ENCODE measurements around a stretch of chr11.

DNA sequence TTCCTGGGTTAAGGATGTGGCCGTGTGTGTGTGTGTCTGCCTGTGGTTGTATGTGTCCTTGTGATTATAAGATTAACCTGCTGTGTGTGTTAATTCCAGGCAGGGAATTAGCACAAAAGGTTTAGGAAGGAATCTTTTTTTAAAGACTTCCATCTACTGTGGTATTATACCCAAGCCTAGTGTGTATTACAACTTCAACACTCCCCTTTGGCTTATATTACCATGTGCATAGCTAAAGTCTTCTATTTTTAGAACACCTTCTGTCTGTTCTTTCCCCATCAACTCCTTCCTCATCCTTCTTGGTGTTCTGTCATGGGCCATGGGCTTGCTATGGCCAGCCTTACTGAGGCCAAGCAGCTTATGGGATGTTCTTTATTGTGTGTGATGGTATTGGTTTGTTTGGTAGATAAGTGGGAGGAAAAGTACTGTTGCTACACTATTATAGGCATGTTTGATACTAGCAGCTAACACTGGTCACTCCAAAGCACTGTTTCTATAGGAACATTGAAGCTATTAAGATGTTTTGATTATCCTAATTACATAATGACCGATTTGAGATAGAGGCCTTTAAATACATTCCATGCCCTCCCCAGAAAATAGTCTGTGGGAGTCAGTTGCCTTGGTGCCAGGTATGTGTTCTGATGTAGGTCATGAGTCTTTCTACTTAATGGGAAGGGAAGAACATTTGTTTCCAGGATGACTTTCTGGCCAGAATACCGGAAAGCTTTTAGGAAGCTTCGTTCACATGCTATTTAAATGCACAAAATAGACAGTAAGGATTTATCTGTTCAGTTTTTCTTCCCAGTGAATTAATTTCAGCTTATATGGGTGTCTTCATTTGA is 16.6 kb downstream of the MCAM start:
- PRO-cap, result no peak
- RAMPAGE, long total RNA, 4 experiments, result no peak in any of the 4 experiments

- PRO-cap, result no peak
- RAMPAGE, long total RNA, 4 experiments, result no peak in any of the 4 experiments
These were observed 595 bp downstream of the RNF26 start for GRCh38 chr11:119334831-119335413.

GRCh38 chr11:119337267-119337583 is 2.9 kb downstream of the RNF26 start:
- PRO-cap, result no peak
- RAMPAGE, long total RNA, 4 experiments, result no peak in any of the 4 experiments

DNA sequence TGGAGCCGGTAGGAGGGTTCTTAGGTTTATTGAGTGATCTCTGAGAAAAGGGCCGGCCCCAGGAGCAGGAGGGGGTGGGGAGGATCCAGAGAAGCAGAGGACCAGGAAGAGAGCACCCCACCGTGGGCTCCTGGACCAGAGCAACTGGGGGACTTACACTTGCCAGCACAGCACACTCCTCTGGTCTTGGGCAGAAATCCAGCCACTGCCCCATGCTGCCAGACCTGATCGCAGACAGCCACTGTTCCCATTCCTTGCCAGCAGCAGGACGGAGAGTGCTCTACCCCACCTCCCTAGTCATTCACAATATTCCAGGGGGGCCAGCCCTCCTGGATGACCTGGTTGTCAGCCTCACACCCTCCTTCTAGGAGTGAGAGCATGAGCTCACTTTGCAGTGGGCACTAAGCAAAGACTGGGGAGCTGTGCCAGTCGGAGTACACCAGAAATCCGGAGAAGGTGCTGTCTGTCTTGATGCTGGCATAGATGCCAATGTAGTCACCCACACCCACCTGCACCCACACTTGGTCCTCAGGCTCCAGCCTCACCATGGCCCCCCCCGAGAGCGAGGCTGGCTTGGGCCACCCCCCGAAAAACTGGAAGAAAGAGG is 1.6 kb downstream of the C1QTNF5 start:
- PRO-cap, result no peak
- RAMPAGE, long total RNA, 4 experiments, result no peak in any of the 4 experiments

GRCh38 chr11:119370502-119371195 is 10.8 kb downstream of the USP2 start:
- PRO-cap, result no peak
- RAMPAGE, long total RNA, 4 experiments, result no peak in any of the 4 experiments

DNA sequence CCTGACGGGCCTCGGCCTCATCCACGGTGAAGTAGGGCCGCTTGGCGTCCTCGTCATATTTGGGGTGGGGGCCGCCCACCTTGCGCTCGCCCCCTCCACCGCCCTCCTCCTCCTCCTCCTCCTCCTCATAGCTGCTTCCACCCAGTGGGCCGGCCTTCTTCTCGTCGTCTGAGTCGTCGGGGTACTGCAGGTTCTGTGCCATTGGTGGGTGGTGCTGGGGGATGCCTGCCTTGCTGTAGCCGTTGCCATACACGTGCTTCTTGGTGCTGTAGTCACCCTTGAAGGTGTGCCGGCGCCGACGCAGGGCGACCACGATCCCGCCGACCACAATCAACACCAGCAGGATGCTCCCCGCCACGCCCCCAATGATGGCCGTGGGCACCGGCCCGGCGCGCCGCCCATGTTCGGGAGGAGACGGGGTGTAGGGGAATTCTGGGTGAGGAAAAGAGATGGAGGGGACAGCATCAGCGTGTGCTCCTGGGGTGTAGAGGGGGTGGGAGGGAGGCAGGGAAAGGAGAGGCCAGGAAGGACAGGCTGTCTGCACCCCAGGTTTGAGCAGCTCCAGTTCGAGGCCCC is 64.0 kb downstream of the NECTIN1 start:
- PRO-cap, result no peak
- RAMPAGE, long total RNA, 4 experiments, result no peak in any of the 4 experiments

GRCh38 chr11:119888323-119888522 is 159.2 kb upstream of the NECTIN1 start:
- PRO-cap, result no peak
- RAMPAGE, long total RNA, 4 experiments, result no peak in any of the 4 experiments

GRCh38 chr11:120186567-120187791 is 23.9 kb upstream of the OAF start:
- PRO-cap, result bidirectional peak, plus-strand start at chr11:120187433, minus-strand start at chr11:120187181
- RAMPAGE, long total RNA, 4 experiments, result no peak in any of the 4 experiments

DNA sequence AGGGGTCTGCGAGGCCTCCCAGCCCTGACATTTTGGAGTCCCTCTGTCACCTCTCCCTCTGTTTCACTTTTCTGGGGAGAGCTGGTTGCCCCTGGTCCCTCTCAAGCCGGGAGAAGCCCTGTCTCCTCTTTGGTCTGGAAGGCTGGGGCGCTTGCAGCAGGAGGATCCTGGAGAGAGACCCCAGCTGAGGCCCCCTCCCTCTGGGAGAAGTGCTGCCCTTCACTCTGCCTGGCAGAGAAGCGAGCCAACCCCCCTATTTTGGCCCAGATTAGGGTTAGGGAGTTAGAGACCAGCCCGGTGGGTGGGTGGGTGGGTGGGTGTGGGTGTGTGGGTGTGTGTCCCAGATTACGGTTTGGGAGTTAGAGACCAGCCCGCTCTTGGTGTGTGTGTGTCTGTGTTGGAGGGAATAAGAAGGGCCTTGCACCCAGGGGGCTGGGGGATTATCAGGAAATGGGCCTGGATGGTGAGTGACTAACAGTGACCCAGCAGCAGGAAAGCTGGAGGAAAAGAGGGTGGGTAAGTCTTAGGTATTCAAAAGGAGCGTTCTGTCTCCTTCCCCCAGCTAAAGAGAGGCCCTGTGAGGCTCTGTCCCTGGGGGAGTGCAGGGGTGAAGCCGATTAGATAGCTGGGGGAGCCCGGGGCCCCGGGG is 1.2 kb downstream of the OAF start:
- PRO-cap, result no peak
- RAMPAGE, long total RNA, 4 experiments, result no peak in any of the 4 experiments

- PRO-cap, result no peak
- RAMPAGE, long total RNA, 4 experiments, result no peak in any of the 4 experiments
These were observed 8.8 kb downstream of the OAF start for GRCh38 chr11:120219327-120220371.

- PRO-cap, result no peak
- RAMPAGE, long total RNA, 4 experiments, result no peak in any of the 4 experiments
These were observed 15.6 kb downstream of the POU2F3 start for GRCh38 chr11:120255306-120256094.

DNA sequence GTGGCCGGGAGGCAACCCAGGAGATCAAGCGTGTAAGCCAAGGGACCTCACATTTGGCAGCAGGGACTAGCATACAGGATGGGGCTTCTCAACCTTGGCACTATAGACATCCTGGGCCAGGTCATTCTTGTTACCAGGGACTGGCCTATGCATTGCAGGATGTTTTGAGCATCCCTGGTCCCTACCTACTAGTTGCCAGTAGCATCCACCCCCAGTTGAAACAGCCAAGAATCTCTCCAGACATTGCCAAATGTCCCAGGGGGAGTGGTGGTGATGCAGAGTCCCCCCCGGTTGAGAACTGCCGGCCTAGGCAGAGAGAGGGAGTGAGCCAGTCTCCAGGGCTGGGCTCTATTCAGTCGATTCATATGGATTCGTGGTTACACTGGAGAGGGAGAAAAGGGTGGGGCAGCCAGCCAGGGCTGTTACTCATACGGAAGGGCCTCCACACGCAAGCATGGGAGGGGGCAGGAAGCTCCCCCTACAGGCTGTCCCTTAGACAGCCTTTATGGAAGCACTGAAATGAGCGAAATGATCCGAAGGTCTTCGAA is 18.7 kb upstream of the TLCD5 start:
- PRO-cap, result no peak
- RAMPAGE, long total RNA, 4 experiments, result no peak in any of the 4 experiments

- PRO-cap, result no peak
- RAMPAGE, long total RNA, 4 experiments, result no peak in any of the 4 experiments
These were observed 1.7 kb downstream of the ARHGEF12 start for GRCh38 chr11:120337894-120338327.

GRCh38 chr11:120391358-120391702 is 55.1 kb downstream of the ARHGEF12 start:
- PRO-cap, result unidirectional peak, plus-strand start at chr11:120391606
- RAMPAGE, long total RNA, 4 experiments, result no peak in any of the 4 experiments

DNA sequence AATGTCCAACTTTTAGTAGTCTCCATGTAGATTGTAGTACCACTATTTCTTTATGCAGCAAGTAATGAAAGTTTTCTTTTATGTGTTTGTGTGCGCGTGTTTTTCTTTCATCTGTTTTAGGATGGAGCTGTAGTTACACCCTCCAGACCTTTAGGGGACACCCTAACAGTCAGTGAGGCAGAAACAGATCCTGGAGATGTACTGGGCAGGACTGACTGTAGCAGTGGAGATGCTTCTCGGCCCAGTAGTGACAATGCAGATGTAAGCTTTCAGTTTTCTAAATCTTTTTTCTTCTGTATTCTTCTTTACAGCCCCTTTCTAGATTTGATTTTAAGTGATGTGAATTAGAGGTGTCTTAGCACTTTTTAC is 79.9 kb upstream of the GRIK4 start:
- PRO-cap, result no peak
- RAMPAGE, long total RNA, 4 experiments, result no peak in any of the 4 experiments

DNA sequence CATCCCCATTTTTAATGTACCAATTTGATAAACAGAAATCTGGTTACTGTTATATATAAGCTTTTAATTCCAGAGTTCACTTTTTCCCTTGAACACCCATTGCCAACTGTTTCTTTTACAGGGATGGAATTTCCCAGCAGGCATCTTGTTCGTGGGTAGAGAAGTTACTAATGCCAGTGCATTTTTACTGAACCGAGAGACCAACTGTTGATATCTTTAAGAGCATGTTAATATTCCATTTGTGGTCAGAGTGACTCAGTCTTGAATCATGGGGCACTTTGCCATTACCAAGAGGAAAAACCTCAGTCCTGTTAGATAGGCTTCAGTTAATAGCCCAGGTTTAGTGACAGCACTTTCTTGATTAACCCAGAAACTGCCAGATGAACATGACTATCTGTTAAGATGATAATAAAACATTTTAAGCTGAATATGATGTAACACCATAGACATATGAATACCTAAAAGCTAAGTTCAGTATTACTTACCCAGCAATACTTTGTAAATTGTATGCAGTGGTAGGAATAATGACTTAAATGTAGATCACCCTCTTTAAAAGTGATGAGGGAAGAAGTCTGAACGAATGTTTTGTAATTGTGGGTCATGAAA is 79.4 kb upstream of the GRIK4 start:
- PRO-cap, result no peak
- RAMPAGE, long total RNA, 4 experiments, result no peak in any of the 4 experiments

GRCh38 chr11:120441394-120442351 is 69.9 kb upstream of the GRIK4 start:
- PRO-cap, result no peak
- RAMPAGE, long total RNA, 4 experiments, result no peak in any of the 4 experiments

GRCh38 chr11:120454445-120454778 is 57.1 kb upstream of the GRIK4 start:
- PRO-cap, result no peak
- RAMPAGE, long total RNA, 4 experiments, result no peak in any of the 4 experiments

DNA sequence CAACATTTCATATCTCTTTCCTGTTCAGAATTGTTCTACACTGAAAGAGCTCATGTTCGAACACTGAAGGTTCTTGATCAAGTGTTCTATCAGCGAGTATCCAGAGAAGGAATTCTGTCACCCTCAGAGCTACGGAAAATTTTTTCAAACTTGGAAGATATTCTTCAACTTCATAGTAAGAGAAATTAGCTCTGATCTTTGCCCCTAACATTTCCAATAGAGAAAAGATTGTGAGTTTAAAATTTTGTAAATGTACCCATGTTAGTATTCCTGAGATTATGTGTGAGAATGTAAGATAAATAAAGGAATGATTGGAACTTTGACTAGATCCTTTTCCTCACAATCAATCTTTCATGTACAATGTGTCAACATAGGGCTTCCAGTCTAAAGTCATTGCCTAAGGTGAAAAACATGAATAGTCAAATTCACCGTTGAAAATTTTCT is 52.4 kb upstream of the GRIK4 start:
- PRO-cap, result no peak
- RAMPAGE, long total RNA, 4 experiments, result no peak in any of the 4 experiments

GRCh38 chr11:120482102-120482308 is 29.5 kb upstream of the GRIK4 start:
- PRO-cap, result no peak
- RAMPAGE, long total RNA, 4 experiments, result no peak in any of the 4 experiments